ENCODE results near the genes CYYR1, KRTAP13-2, KRTAP13-3 and TIAM1.

DNA sequence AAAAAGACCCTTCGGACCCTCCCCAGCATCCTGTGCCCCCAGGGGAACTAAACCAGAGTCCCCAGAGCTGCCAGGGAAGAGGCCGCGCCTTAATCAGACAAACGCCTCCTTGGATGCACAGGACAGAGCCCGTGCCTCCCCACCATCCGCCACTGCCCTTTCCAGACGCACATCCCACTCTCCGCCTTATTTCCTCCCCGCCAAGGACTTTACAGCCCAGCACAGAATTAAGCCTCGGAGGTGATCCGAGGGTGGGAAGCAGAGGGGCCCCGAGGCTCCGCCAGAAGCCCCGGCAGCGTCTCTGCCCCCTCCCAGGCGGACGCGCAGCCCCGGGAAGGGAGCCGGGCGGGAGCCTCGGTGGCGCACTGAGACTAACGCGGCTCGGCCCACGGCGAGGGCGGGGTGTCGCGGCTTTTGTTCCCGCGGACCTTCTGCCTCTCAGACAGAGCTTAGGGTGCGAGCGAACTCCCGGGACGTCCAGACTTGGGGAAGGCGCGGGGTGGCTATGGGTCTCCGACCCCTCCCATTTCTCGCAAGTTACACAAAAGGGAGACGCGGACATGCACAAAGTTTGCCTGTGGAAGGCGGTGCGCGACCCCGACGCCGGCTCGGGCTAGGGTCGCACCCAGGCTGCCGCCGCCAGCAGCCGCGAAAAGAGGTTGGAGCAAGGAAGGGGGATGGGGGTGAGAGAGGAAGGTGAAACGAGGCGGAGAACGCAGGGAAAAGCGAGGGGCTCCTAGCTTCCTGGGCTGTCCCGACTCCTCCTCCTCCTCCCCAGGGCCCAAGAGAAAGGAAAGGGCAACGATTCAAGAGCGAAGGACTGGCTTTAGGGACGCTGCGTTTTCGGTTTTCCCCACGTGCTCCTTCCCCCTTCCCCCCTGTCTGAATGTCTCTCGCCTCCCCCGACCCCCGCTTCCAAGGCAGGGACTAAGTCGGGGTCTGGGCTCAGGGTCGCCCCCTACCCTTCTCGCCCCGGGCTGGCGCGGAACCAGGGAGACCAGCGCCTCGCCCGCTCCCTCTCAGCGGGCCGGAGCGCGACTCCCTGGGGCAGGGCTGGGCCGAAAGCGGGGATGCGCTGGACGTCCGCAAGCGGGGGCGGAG lies 879 bp downstream of the APP start:
- PRO-cap, 4 experiments = peak in 4 of 4 experiments; most common plus-strand start position 809 of the sequence (in 4); most common minus-strand start position 761 of the sequence (in 4)
- RAMPAGE, long total RNA, 2 experiments = no peak in any of the 2 experiments
- RRBS = 2% methylated on average over 18 of the region's 89 CpGs

GRCh38 chr21:26555590-26556043 lies 17.5 kb downstream of the CYYR1 start:
- PRO-cap, 4 experiments = no peak in any of the 4 experiments
- RAMPAGE, long total RNA, 2 experiments = no peak in any of the 2 experiments
- RRBS = no CpG with 5 or more reads among the region's 1 CpG

DNA sequence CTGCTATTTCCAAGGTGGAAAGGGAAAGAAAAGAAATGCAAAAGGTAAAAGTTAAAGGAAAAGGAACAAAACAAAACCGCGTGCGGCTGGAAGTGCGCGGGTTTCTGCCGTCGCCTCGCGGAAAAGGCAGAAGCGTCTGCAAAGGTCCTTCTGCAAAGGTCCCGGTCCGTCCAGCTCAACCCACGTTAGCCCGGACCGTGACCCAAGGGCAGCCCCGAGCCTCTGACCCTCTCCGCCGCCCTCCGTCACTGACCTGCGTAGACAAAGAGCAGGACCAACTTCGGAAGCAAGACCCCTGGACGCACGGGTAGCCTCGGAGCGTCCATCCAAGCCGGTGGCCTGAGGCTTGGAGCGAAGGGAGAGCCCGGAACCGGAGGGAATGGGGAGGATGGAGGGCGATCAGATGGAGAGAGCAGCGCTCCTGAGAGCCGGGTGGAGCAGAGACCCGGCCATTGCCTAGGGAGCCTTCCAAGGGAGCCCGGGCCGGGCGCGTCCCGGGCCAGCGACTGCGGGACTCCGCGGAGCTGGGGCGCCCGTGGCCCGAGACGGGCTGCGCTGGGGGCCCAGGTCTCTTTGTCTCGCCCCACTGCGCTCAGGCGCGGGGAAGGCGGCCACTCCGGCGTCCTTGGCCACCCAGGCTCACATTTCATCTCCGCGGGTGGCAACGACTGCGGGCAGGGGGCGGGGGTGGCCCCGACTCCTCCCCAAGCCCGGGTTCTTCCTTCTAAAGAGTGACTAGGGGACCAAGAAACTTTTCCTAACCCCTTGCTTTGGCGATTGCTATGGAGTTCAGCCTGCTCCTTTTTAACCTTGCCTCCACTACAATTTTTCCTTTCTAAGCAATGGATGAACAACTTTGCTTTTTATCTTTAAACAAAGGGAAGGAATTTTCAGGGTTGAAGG lies at the start of gene CYYR1:
TSS of gene CYYR1 (minus strand) at position 672 of the 903 bp plus-strand sequence.
- PRO-cap, 4 experiments = peak in 4 of 4 experiments; most common plus-strand start position 753 of the sequence (in 1); most common minus-strand start position 641 of the sequence (in 4)
- RAMPAGE, long total RNA, 2 experiments = start-site peak on the minus strand in 1 of 2 experiments, centred at position 565 of the sequence, 67 reads per replicate
- RRBS = 6% methylated on average over 13 of the region's 62 CpGs

GRCh38 chr21:26795779-26796566 lies 49.2 kb downstream of the ADAMTS1 start:
- PRO-cap, 4 experiments = peak in 4 of 4 experiments; most common plus-strand start chr21:26796244 (in 4); most common minus-strand start chr21:26796061 (in 2)
- RAMPAGE, long total RNA, 2 experiments = no peak in any of the 2 experiments
- RRBS = no CpG with 5 or more reads among the region's 10 CpGs

- PRO-cap, 4 experiments = no peak in any of the 4 experiments
- RAMPAGE, long total RNA, 2 experiments = no peak in any of the 2 experiments
Measured at GRCh38 chr21:26920042-26920546, 46.8 kb downstream of the ADAMTS5 start.

DNA sequence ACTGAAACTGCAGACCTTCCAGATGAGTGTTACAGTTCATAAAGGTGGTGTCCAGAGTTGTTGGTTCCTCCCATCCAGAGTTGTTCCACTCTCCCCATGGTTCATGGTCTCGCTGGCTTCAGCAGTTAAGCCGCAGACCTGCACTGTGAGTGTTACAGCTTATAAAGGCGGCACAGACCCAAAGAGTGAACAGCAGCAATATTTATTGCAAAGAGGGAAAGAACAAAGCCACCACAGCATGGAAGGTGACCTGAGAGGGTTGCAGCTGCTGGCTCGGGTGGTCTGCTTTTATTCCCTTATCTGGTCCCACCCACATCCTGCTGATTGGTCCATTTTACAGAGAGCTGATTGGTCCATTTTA lies 917.8 kb upstream of the ADAMTS5 start:
- PRO-cap, 4 experiments = no peak in any of the 4 experiments
- RAMPAGE, long total RNA, 2 experiments = no peak in any of the 2 experiments
- RRBS = no CpG with 5 or more reads among the region's 4 CpGs

- PRO-cap, 4 experiments = no peak in any of the 4 experiments
- RAMPAGE, long total RNA, 2 experiments = no peak in any of the 2 experiments
- RRBS = no CpG with 5 or more reads among the region's 3 CpGs
Measured at GRCh38 chr21:28336265-28336727, 548.9 kb downstream of the N6AMT1 start.

DNA sequence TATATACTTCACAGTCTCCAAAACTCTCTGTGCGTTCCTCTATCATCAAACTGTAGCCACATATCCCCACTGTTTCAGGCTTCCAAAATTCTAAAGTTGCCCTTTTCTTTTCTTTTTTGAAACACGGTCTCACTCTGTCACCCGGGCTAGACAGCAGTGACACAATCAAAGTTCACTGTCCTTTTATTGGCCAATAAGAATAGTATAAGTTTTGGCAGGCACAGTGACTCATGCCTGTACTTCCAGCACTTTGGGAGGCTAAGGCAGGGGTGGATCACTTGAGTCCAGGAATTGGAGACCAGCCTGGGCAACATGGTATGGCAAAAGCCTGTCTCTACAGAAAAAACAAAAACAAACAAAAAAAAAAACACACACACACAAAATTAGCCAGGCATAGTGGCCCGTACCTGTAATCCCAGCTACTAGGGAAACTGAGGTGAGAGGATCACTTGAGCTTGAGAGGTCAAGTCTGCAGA lies 19.3 kb downstream of the N6AMT1 start:
- PRO-cap, 4 experiments = no peak in any of the 4 experiments
- RAMPAGE, long total RNA, 2 experiments = no peak in any of the 2 experiments
- RRBS = no CpG with 5 or more reads among the region's 4 CpGs

- PRO-cap, 4 experiments = no peak in any of the 4 experiments
- RAMPAGE, long total RNA, 2 experiments = no peak in any of the 2 experiments
- RRBS = no CpG with 5 or more reads among the region's 6 CpGs
Measured at GRCh38 chr21:29159318-29159914, 29.0 kb downstream of the MAP3K7CL start.

DNA sequence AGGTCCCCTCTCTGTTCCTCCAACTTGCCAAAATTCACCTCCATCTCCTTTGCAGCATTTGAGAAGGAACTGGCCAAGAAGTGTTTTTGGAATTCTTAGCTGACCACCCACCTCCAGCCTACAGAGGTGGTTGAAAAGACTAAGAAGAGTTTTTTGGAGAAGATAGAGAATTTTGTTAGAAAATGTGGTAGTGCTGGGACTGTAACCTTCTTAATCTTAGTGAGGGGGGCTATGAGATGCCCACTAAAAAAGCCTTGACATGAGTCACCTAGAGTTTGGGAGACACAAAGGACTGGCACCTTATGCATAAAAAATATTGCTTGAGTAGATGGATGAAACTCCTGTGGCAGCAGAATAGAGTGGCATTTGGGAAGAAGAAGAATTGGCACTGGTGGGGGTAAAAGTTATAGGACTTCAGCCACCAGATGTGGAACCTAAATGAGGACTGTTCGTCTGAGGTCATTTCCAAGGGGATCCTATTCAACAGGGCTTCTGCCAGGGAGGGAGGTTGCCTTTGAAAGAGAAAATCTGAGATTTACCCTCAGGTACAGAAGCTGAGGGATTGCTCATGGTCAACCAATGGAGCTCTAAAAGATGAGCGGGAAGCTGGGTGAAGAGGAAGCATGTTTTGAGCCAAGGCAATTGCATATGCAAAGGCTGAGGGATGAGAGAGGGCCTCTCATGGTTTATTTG lies 54.9 kb downstream of the BACH1 start:
- PRO-cap, 4 experiments = no peak in any of the 4 experiments
- RAMPAGE, long total RNA, 2 experiments = no peak in any of the 2 experiments
- RRBS = no CpG with 5 or more reads among the region's 2 CpGs

DNA sequence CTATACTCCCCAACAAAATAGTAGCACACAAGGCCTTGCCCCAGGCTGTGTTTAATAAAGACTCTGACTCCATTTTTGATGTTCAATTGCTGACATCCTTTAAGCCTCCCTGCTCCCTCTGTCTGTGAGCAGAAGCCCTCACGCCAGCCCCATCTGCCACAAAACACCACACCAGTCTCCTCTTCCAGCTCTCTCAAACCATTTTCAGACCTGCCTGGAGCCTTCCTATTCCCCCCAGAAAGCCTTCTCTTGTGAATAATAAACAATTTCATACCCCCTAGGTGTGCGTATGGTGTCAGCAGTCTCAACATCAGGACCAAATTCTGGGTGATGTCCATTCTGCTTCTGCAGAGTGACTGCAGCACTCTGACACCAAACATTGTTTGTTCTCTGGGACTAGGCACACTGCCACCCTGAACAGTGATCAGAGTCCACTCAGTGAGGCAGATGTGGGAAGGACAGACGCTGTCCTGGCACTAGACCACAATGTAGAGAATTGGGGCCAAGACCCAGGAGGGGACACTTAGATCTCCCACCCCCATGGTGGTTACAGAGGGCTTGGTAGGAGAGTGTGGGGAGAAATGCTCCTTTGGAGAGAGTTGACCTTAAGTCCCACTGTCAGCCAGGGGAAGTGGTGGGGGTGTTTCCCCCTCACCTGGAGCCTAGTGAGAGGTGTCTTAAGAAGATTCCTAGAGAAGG lies 175.0 kb downstream of the BACH1 start:
- PRO-cap, 4 experiments = no peak in any of the 4 experiments
- RAMPAGE, long total RNA, 2 experiments = no peak in any of the 2 experiments
- RRBS = no CpG with 5 or more reads among the region's 3 CpGs

DNA sequence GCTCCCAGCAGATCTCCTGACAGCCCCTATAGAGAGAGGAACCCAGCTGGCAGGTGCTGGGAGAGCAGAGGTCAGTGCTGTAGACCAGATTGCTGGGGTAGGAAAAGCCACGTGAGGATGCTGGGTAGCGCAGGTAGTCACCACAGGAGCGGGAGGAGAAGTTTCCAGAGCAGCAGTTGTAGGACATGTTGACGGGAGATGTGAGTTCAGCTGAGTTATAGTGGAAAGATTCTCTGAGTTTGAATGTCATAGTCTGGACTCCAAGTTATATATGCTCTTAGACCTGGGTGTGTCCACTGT lies at the start of gene KRTAP13-2:
TSS of gene KRTAP13-2 (minus strand) at position 245 of the 300 bp plus-strand sequence.
- PRO-cap, 4 experiments = no peak in any of the 4 experiments
- RAMPAGE, long total RNA, 2 experiments = no peak in any of the 2 experiments
- RRBS = no CpG with 5 or more reads among the region's 4 CpGs

GRCh38 chr21:30425697-30426195 lies at the start of gene KRTAP13-3:
Gene KRTAP13-3 (minus strand): TSS chr21:30425926.
- PRO-cap, 4 experiments = no peak in any of the 4 experiments
- RAMPAGE, long total RNA, 2 experiments = no peak in any of the 2 experiments
- RRBS = no CpG with 5 or more reads among the region's 4 CpGs

- PRO-cap, 4 experiments = peak in 1 of 4 experiments; most common plus-strand start chr21:31172528 (in 1)
- RAMPAGE, long total RNA, 2 experiments = no peak in any of the 2 experiments
- RRBS = no CpG with 5 or more reads among the region's 8 CpGs
Measured at GRCh38 chr21:31172126-31172783, 134.0 kb upstream of the KRTAP19-8 start.

DNA sequence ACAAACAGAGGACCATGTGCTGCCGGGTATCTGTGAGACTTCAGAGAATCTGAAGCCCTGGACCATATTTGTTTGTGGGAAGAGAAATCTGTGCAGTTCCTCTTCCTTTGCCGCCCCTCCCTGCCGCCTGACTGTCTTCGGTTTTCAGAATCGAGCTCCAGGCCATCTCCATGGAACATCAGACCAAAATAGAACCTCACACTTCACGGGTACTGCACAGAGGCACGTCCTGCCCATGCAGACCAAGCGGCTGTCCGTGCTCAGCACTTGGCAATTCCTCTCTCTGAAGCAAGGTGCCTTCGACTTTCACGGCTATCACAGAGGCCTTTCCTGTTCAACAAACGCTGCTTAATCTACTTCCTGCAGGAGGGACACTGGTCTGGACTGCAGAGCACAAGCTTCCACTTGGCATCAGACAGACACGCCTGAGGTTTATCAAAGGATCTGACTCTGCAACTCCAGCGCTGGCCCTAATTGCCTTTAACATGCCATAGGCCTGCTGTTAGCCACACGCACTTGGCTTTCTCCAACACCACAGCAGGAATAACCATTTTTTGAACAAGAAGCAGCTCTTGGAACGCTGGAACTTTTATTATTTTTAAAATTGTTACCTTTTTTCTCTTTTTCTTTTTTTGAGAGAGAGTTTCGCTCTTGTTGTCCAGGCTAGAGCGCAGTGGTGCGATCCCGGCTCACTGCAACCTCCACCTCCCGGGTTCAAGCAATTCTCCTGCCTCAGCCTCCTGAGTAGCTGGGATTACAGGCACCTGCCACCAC lies 135.9 kb upstream of the KRTAP19-8 start:
- PRO-cap, 4 experiments = peak in 3 of 4 experiments; most common plus-strand start position 418 of the sequence (in 1); most common minus-strand start position 285 of the sequence (in 2)
- RAMPAGE, long total RNA, 2 experiments = start-site peak on the minus strand in 1 of 2 experiments, centred at position 283 of the sequence, 9 reads per replicate
- RRBS = no CpG with 5 or more reads among the region's 21 CpGs

DNA sequence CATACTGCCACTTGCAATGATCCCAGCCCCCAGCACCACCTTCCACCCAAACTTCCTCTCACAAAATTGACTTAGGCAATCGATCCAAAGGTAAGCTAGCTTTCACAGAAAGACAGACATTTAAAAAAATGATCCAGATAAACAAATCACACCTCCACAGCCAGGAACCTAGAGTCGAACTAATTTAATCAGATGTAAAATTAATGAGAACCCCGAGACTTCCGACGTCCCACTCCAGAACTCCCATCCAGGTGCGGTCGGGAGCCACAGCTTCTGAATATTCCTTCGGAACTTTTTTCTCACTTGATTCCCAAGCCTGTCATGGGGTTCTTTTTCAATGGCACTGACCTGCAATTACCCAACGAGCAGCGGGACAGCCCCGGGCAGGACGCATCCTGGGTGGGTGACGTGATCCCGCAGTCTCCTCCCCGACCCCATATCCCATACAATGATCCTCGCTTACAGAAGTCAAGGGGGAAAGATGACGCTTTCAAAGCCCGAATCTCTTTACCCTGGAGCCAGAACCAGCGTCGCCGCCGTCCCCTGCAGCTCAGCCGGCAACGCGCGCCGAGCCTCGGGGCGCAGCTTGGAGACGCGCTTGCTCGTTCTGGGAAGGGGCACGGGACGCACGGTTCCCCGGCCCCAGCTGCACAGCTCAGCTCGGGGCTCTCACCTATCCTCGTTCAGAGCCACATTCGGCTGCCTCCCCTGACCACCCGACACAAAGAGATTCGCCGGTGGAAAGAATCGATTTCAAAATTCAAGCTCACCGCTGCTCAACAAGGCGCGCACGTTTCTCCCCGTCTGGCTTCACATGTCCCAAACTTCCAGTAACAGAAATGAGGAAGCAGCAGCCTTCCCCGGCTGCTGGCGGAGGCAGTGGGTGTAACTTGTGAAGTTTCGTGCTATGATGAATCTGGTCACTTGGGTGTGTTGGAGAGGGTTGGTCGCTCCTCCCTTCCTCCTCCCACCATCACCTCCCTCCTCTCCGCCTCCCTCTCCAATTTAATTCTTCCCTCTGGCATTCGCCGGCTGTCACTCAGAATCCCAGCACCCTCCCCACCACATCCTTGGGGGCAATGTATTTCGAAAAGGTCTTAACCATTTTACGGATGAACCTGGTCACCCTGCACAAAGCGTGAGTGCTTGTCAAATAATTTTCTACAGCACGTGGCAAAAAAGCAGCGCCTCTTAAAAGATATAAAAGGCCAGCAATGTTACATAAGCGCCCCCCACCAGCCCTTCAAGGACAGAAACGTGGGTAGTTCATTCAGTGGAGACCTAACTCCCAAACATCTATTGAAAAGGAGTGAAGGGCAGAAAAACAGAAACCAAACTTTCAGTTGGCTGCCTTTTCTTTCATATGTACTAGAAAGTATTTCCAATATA lies at the start of gene TIAM1:
TSS of gene TIAM1 (minus strand) at position 894 of the 1,389 bp plus-strand sequence.
- PRO-cap, 4 experiments = peak in 2 of 4 experiments; most common minus-strand start position 881 of the sequence (in 2)
- RAMPAGE, long total RNA, 2 experiments = no peak in any of the 2 experiments
- RRBS = 2% methylated on average over 16 of the region's 62 CpGs

GRCh38 chr21:31657850-31658421 lies 1.6 kb upstream of the SOD1 start:
- PRO-cap, 4 experiments = no peak in any of the 4 experiments
- RAMPAGE, long total RNA, 2 experiments = no peak in any of the 2 experiments
- RRBS = no CpG with 5 or more reads among the region's 10 CpGs

DNA sequence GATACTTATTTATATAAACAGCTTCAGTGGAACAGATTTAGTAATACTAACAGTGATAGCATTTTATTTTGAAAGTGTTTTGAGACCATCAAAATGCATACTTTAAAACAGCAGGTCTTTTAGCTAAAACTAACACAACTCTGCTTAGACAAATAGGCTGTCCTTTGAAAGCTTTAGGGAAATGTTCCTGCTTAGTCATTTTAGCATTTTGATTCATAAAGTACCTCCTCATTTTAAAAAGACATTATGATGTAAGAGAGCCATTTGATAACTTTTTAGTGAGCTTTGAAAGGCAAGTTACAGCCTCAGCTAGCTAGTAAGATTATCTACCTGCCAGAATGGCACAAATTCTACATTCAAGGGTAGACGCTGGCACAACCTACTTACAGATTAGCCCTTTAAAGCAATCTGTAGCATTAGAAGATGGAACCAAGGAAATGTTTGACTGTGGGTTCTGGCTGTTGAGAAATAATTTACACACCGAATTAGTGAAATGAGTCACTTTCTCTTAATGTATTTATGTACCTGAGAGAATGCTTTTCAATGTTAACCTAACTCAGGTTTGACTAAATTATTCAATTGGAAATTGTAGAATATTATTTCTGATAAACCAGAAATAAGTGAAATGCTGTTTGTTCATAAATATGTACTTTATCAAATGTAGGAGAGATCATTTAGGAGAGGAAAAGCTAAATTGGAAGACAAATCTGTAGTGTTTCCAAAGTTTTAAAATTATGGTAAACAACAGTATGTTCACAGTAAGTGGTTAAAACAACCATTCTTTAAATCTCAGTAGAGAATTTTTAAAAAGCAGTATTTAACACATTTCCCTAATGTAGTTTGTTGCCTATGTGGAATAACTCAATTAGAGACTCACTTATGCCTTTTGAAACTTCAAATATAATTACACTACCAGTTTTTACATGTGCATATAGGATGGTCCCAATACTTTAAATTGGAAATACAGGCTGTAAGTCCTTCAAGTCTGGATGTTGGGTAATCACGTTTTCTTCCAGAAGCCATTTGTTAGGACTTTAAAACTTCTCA lies 9.8 kb downstream of the SOD1 start:
- PRO-cap, 4 experiments = no peak in any of the 4 experiments
- RAMPAGE, long total RNA, 2 experiments = no peak in any of the 2 experiments
- RRBS = no CpG with 5 or more reads among the region's 3 CpGs

DNA sequence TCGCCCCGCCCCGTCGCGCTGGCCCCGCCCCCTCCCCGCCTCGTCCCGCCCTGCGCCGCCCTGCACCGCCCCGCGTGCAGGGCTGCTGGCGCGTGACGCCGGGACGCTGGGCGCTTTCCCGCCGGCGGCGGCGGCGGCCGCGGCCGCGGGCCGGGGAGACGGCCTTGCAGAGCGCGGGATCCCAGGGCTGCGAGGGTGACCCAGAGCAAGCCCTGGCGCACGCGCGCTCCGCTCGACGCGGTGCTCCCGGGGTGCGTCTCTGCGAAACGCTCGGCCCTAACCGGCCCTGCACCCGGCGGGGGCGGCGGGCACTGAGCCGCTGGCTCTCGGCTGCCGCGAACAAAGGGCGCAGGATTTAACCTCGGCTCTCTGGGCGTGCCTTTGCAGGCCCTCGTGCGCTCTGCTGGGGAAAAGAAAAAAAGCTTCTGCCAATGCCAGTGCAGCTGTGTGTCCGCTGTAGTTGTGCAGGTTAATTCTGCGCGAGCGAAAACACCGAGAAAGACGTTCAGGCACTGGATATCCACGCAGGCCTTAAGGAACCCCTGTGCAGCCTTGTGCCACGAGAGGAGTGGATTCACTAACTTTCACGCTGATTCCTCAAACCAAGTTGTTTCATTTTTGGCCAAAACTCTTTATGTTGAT lies 362 bp upstream of the SCAF4 start:
- PRO-cap, 4 experiments = peak in 4 of 4 experiments; most common plus-strand start position 113 of the sequence (in 4); most common minus-strand start position 338 of the sequence (in 1)
- RAMPAGE, long total RNA, 2 experiments = no peak in any of the 2 experiments
- RRBS = 4% methylated on average over 26 of the region's 71 CpGs

- PRO-cap, 4 experiments = no peak in any of the 4 experiments
- RAMPAGE, long total RNA, 2 experiments = no peak in any of the 2 experiments
- RRBS = no CpG with 5 or more reads among the region's 9 CpGs
Measured at GRCh38 chr21:31772445-31773237, 40.7 kb upstream of the SCAF4 start.

All from uterus (tissue), 7 donors.